Left lung (tissue), 1 donor: Measurements from ENCODE around the genes HDAC5 and RUNDC3A.

GRCh38 chr17:43659599-43660163 lies 2.0 kb downstream of the MEOX1 start:
- PRO-cap: no peak

DNA sequence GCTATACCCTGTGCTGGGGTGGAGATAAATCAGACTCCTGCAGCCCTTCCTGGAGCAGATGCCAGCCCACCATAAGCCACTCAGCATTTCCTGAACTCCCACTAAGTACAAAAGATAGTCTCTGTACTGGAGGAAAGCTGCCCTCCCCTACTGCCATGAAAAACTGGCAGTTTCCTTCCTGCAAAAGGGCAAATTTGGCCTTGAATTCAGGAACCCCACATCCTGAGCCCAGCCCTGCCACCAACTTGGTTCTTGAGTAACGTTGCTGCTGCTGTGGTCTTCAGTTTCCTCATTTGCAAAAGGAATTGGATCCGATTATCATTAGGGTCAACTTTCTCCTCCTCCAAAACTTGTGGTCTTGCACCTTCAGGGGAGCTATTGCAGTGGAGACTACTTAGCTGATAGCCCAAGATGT lies 522 bp upstream of the CFAP97D1 start:
- PRO-cap: no peak

- PRO-cap: no peak
Observed at GRCh38 chr17:43830715-43831181, 2.2 kb downstream of the MPP3 start.

GRCh38 chr17:43833429-43833792 lies 465 bp upstream of the MPP3 start:
- PRO-cap: no peak

- PRO-cap: no peak
Observed at GRCh38 chr17:43857914-43858330, 10.9 kb downstream of the CD300LG start.

DNA sequence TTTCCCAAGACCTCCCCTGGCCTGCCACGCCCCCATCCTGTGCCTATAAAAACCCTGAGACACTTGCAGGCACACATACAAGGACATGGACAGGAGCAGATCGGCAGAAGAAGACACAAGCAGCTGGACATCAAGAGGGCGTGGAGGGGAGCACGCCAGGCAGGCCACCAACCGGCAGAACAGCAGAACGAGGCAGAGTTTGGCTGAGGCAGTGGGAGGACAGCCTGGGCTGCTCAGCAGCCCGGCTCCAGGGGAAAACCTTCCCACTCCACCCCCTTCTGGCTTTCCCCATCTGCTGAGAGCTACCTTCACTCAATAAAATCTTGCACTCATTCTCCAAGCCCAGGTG lies 13.3 kb upstream of the MPP2 start:
- PRO-cap: no peak

GRCh38 chr17:44001216-44001847 lies 3.1 kb upstream of the NAGS start:
- PRO-cap: no peak

GRCh38 chr17:44006949-44007630 lies 2.7 kb downstream of the NAGS start:
- PRO-cap: bidirectional peak, plus-strand start at chr17:44007085, minus-strand start at chr17:44006922

GRCh38 chr17:44008952-44009482 lies 4.6 kb downstream of the NAGS start:
- PRO-cap: no peak

GRCh38 chr17:44074585-44075479 lies 4.3 kb downstream of the G6PC3 start:
- PRO-cap: no peak

DNA sequence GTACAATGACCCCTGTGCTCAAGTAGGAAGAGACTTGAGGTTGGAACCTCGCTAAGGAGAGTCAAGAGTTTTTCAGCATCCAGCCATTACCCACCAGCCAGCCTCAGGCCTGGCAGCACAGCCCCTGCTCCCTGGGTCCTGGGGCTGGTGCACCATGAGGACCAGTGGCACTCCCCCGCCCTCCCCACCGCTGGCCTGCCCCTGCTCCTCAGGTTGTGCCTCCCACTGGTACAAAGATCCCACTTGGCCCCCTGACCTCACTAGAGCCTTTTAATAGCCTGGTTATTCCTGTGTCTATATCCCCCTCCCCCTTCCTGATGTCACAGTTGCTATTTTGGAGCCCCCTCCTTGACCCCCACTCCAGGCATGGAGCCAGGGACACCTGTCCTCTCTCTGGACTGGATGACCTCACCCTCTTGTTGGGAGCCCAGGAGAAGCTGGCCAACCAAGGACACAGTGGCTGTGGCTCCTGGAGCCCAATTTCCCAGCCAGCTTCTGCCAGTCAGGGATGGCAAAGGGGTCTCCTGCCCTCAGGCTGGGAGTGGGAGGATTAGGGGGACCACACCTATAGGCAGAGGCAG lies 11.2 kb downstream of the HDAC5 start:
- PRO-cap: no peak

GRCh38 chr17:44122212-44122733 lies 1.2 kb downstream of the HDAC5 start:
- PRO-cap: no peak

DNA sequence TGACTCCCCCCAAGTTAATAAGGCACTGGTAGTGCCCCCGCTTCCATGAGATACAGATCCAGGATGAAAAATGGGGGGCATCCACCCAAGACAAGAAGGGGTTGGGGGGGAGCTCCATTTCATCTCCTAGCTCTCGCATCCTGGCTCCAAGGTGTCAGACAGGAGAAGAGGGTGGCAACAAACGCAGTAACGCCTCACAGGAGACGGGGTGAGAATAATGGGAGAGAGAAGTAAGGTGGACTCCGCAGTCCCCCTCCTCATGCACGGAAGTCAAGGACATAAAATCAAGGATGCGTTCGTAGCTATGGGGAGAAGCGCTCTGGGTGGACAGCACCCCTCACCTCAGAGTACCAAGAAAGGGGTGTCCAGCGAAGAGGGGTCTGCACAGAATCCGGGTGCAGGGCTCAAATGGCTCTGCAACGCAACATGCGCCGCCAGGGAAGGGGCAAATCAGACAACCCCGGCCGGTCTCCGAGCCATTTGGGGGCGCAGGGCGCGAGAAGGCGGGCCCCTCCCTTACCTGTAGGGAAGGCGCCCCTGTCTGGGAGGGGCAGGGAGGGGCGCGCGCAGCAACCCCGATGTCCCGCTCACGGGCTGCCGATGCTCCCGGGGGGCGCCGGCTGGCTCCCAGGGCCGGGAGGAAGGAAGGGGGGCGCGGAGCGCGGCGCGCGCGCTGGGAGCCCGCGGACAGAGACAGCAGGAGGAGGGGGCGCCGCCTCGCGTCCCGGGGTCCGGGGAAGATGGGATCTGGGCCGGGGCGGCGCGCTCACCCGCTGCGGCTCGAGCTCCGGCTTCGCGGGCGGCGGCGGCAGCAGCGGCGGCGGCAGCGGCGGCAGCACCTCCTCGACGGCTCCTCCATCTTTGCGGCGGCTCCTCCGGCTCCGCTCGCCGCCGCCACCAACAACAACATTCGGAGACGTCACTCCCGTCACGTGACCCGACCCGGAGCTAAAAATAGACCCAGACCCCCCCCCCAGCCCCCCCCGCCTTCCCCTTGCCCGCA lies at the start of gene HDAC5:
TSS of gene HDAC5 (minus strand) at position 908 of the 1,003 bp plus-strand sequence.
- PRO-cap: bidirectional peak, plus-strand start outside the sequence, minus-strand start at position 863 of the sequence

DNA sequence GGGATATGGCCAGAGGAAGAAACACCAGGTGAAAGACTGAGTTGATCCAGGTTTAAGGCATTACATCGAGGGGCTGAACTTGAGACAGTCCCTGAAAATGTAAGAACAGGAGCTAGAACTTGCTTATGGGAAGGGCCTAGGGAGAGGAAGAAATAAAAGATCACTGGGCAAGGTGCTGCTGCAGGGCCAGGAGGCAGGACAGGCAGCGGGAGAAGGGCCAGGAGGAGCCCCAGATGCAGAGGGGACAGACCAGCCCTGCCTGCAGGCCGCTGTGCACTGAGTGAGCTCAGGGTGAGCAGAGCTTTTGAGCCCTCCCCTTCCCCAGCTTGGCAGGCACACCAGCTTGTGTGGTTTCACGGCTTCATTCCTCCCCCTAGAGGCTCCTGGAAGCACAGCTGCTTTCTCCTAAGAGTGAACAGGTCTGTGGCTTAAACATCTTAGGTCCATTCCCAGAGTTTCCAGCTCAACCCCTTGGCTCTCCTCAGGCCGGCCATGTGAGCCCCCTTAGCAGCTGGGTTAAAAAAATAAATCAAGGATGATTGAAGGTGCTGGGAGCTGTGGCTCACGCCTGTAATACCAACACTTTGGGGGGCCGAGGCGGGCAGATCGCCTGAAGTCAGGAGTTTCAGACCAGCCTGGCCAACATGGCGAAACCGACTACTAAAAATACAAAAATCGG lies 2.1 kb upstream of the ASB16 start:
- PRO-cap: no peak

DNA sequence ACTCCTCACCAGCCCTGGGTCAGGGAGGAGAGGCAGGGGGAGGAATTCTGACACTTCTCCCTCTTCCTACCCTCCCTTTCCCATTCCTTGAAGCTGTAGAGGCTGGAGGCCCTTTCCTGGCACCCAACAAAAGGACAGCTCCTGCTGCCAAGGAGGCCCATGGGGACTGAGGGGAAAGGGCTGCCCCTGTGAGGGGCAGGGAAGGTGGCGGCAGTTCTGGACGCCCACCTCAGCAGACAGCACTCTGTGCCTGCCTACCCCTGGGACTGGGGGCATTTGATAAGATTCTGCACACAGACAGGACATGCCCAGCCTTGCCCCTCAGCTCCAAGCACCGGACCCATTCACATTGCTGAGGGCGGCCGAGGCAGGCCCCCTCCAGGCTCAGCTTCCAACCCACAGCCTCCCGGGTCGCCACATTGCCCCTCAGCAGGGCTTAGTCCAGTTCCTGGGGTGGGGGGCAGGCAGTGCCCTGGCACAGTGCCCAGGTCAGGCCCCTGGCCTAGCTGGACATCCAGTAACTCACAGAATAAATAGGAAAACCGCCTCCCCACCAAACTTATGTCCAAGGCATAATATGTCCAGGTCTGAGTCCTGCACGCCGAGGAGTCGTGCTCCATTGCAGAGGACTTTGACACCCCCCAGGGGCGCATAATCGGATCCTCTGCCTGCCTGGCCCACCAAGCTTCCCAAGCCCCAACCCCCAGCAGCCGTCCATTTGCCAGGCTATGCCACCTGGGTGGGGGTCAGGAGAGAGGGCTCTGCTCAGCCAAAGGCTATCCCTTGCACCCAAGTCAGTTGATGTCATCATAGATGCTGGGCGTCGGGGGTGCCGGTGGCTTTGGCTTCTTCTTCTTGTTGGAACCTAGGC lies 6.0 kb downstream of the ATXN7L3 start:
- PRO-cap: no peak

- PRO-cap: no peak
Observed at GRCh38 chr17:44250846-44251383, 17.0 kb downstream of the SLC4A1 start.

DNA sequence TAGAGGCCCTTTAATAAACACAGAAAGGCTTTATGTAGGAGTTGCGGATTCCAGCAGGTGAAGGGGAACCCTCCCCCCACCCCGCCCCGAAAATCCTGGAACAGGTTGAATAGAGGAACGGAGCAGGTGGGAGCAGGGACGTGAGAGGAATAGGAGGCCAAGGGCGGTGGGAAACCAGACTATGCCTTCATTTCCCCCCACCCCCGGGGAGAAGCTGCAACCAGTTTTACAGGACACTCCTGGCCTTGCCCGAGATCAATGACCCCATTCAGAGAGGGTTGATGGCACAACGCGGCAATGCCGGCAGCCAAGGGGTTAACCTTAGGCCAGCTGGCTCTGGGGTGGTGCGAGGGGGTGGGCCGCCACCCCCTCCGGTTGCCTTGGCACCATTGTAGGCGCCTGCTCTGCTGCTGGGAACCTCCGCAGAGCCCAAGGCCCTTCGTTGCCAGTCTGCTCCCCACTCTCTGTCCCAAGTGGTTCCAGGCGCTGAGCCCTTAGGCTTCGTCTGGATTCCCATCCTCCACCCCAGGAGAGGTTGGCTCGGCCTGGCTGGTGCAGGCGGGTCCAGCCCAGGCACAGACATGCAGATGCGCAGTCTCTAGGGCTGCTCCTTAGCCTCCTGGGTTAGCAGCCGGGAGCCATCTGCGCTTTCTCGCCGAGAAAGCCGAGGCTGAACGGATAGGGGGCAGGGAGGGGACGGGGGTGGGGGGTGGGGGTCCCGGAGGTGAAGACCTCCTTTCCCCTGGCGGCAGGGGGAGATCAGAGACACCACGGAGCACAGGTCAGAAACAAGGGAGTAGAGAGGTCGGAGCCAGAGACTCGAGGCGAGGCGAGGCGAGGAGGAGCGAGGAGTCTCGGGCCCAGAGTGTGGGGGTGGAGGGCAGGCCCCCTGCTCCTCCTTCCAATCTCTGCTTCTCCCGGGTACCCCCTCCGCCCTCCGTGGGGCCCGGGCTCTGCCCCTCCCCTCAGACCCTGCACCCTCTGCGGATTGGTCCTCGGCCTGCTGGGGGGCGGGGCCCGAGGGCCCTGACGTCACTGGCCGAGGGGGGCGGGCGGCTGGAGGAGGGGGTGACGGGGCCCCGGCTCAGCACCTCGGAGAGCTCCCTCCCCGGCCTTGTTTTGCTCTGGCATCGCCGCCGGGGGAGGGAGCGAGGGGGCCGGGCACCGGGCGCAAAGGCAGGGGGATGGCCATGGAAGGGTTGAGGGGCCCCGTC lies at the start of gene RUNDC3A:
TSS of gene RUNDC3A (plus strand) at position 1,077 of the 1,214 bp plus-strand sequence.
- PRO-cap: no peak

GRCh38 chr17:44348004-44348510 lies 3.0 kb downstream of the GRN start:
- PRO-cap: no peak

- PRO-cap: no peak
Observed at GRCh38 chr17:44438634-44439009, 49.2 kb upstream of the ITGA2B start.

- PRO-cap: no peak
Observed at GRCh38 chr17:44502561-44502902, 674 bp downstream of the GPATCH8 start.